AG10803 (cell line): Measurements from ENCODE around the gene PLPP3.

- RRBS = no CpG with 5 or more reads among the region's 1 CpG
Observed at GRCh38 chr1:56096345-56096704, 483.0 kb downstream of the PLPP3 start.

- RRBS = no CpG with 5 or more reads among the region's 2 CpGs
Observed at GRCh38 chr1:56374733-56375219, 204.6 kb downstream of the PLPP3 start.

- RRBS = no CpG with 5 or more reads among the region's 7 CpGs
Observed at GRCh38 chr1:56413286-56414129, 165.9 kb downstream of the PLPP3 start.

DNA sequence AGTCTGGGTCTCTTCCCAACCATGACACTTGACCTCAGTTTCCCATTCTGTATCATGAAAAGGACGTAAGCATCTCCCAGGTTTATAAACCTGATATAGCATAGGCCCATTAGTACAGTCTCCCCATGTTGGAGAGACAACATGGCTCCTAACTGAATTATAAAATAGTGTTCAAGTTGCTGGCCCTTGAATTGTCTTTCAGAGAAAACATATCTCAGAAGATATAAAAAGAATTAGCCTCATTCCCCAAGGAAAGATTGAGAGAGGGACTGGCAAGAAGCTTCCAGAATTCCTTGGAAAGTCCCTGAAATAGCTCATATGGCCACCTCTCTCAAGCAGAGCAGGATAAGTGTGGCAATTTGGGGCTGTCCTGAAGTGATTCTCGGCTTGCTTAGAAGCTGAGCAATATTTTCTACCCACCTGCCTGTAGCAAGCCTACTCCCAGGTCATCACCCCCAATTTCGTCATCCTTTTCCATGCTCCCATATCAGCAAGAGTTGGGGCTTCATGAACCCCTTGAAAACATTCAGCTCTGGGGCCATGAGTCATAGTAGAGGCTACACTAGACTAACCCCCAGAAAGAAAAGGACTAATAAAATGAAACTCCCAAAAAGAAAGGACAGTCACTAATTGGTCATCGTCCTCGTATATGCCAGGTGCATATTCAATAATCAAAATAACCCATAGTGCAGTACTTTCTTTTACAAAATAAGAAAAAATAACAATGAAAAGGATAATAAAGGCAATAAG, 131.6 kb downstream of the PLPP3 start:
- RRBS = no CpG with 5 or more reads among the region's 5 CpGs

GRCh38 chr1:56570672-56571710, 8.4 kb downstream of the PLPP3 start:
- RRBS = no CpG with 5 or more reads among the region's 7 CpGs

DNA sequence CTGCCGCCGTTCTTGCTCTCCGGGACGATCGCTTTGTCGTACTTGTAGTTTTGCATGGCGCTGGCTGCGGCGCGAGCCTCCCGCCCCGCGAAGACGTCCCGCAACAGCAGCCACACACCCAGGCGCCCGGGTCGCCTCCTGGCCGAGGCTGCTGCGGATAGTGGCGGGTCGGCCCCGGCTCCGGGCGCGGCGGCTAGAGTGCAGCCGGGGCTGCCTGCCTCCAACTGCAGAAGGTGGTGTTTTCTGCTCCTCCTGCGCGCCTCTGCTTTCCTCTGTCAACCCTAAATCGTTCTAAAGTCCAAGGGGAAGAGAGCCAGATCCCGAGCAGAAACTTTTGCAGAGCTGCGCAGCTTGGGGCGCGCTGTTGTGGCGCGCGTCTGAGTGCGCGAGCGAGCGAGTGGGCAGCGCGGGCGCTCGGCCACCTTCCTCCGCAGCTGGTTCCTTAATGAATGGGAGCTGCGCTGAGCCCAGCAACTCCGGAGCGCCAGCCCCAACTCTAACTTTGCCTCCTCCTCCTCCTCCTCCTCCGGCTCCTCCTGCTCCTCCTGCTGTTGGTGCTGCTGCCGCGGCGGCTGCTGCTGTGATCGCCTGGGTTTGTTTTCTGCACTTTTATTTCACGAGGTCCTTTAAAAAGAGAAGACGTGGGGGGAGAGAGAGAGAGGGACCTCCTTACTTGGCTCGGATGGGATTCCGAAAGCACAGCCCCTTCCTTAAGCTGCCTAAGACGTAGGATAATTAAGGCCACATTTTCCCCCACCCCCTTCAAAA, at the start of gene PLPP3:
Gene PLPP3, minus strand, starts transcription at position 603 of the 768 bp plus-strand sequence.
- RRBS = under 1% methylated on average over 15 of the region's 60 CpGs

GRCh38 chr1:56579729-56579930, 267 bp upstream of the PLPP3 start:
- RRBS = no CpG with 5 or more reads among the region's 2 CpGs

- RRBS = no CpG with 5 or more reads among the region's 5 CpGs
Observed at GRCh38 chr1:57003190-57003820, 37.5 kb upstream of the C8B start.

DNA sequence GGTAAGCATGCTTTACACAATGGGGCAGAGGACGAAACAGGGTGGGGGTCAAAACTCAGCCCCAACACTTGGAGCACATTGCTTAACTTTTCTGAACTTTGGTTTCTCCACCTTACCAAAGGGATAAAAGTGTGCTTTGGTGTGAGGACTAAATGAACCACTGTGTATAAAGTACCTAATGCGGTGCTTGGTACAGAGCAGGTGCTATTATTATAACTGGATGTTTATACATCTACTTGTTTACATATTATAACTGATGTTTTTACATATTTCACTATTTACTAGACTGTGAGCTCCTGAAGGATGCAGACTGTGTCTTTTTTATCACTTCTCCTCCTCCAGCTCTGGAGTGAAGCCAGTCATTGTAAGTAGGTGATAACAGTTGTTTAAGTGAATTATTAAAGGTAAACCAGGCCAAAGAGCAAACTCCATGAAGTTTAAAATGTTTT, 98.5 kb downstream of the DAB1 start:
- RRBS = no CpG with 5 or more reads among the region's 2 CpGs

GRCh38 chr1:58447185-58447722, 99.3 kb downstream of the OMA1 start:
- RRBS = no CpG with 5 or more reads among the region's 7 CpGs

- RRBS = no CpG with 5 or more reads among the region's 11 CpGs
Observed at GRCh38 chr1:58681424-58682569, 18.1 kb downstream of the MYSM1 start.

- RRBS = no CpG with 5 or more reads among the region's 7 CpGs
Observed at GRCh38 chr1:58874474-58875361, 90.9 kb upstream of the JUN start.

GRCh38 chr1:58893351-58893931, 109.6 kb upstream of the JUN start:
- RRBS = no CpG with 5 or more reads among the region's 10 CpGs

DNA sequence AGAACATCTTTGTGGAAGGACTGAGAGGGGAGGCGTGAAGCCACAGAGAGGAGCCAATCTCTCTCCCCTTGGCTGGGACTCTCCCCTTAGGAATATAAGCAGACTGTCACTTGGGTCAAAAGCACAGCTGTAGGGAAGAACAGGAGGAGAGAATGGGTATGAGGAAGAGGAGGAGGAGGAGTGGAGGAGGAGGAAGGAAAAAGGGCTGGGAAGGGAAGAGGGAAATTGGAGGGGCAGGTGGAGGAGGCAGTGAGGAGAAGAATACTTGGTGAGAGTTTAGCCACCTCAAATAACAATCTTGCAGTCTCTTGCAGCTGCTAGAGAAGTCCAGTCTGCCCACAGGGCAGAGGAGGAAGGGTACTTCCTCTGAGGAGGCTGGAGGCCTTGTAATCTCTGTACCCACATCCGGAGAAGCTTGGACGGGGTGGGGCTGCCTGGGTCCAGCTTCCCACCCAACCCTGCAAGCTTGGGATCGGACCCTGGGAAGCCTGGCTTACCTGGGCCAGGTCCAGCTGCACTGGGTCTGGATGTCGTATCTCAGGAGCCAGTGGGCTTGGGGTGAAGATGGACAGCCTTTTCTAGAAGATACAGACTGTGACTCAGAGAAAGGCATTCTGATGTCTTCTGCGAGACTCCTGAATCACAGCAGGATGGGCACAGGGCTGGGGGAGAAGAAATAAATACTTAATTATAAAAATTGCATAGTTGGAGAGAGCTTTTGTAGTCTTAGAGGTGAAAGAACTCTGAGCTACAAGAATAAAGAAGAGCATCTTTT, 111.7 kb upstream of the JUN start:
- RRBS = no CpG with 5 or more reads among the region's 6 CpGs

- RRBS = no CpG with 5 or more reads among the region's 3 CpGs
Observed at GRCh38 chr1:58896123-58896508, 112.3 kb upstream of the JUN start.

DNA sequence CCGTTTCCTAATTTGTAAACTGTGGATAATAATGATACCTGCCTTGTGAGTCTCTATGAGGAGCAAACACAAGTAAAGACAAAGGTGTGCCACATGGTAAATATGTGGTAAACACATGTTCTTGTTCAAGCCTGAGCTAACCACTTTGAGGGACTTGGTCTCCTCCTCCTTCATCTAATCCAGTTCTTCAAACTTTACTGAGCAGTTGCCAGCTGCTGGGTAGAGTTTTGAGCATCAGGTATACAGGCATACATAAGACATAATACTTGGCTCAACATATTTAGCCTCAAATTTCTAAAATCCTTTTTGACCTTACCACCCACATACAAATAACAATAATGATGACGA, 158.2 kb upstream of the JUN start:
- RRBS = no CpG with 5 or more reads among the region's 2 CpGs

- RRBS = no CpG with 5 or more reads among the region's 3 CpGs
Observed at GRCh38 chr1:59061781-59062454, 235.0 kb upstream of the FGGY start.

DNA sequence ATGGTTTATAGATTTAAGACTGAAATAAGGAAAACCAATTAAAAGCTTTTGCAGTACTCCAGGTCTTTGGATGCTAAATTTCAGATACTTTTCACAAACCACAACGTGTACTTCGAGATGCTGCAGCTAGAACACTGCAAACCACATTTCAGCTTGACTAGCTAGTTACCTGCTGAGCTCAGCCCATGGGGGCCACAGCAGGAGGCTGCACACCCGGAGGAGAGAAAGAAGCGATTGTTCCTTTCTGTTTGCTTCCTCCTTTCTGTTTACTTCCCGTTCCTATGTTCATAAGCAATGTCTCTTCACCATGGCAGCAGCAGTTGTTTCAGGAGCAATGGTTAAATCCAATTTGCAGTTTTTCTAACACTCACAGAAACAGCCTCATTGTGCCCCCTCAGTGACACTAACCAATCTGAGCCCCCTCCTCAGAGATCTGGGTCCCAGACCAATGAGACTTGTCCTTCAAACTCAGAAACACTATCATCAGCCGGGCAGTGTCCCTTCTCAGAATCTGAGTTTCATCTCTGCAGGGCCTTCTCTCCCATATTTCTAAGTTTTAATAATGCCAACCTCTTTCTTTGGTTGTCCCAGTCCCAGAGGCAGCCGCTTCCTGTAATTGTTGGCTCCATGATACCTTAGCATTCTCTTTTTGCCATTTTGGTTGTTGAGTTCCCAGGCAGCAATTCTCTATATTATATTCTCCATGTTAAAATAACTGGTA, 225.5 kb upstream of the FGGY start:
- RRBS = no CpG with 5 or more reads among the region's 7 CpGs

GRCh38 chr1:59124108-59124548, 172.8 kb upstream of the FGGY start:
- RRBS = no CpG with 5 or more reads among the region's 2 CpGs